Frontal cortex (tissue), 2 donors: ENCODE results near the genes PCNP and NFKBIZ.

- RAMPAGE, long total RNA: start-site peak on the plus strand at chr3:101574194-101574225, 1,411 and 143 reads in 2 replicates
Observed at GRCh38 chr3:101574118-101575219, at the start of gene PCNP. Gene PCNP, plus strand, starts transcription at chr3:101574180.

- RAMPAGE, long total RNA: no peak
Observed at GRCh38 chr3:101632154-101633651, 44.2 kb downstream of the ZBTB11 start.

GRCh38 chr3:101637703-101638954 is 38.8 kb downstream of the ZBTB11 start:
- RAMPAGE, long total RNA: no peak

DNA sequence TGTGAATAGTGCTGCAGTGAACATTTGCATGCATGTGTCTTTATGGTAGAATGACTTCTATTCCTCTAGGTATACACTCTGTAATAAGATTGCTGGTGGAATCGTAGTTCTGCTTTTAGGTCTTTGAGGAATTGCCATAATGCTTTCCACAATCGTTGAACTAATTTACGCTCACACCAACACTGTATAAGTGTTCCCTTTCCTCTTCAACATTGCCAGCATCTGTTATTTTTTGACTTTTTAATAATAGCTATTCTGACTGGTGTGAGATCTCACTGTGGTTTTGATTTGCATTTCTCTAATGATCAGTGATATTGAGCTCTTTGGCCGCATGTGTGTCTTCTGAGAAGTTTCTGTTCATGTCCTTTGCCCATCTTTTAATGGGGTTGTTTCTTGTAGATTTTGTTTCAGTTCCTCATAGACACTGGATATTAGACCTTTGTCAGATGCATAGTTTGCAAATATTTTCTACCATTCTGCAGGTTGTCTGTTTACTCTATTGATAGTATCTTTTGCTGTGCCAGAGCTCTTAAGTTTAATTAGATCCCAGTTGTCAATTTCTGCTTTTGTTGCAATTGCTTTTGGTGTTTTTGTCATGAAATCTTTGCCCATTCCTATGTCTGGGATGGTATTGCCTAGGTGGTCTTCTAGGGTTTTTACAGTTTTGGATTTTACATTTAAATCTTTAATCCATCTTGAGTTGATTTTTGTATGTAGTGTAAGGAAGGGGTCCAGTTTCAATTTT is 12.9 kb downstream of the NXPE3 start:
- RAMPAGE, long total RNA: no peak

- RAMPAGE, long total RNA: no peak
Observed at GRCh38 chr3:101828355-101828989, 20.8 kb upstream of the NFKBIZ start.

DNA sequence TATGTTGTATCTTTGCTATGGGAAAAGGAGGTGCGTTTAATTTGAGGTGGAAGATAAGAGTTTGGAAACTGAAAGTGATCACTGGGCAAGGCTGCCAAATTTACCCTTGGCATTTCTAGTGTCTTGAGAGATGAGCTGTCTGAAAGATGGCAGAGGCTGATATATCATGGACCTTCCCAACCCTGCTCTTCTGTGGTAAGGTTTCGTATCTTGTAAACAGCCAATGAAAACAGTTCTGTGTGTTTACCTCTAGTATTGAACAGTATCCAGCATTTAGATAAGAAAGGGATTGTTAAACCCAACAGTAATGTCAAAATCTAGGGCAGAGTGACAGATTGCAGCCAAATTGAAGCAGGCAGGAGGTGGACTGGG is 15.8 kb upstream of the NFKBIZ start:
- RAMPAGE, long total RNA: no peak

- RAMPAGE, long total RNA: no peak
Observed at GRCh38 chr3:101848816-101849781, at the start of gene NFKBIZ. Gene NFKBIZ, plus strand, starts transcription at chr3:101849514.

DNA sequence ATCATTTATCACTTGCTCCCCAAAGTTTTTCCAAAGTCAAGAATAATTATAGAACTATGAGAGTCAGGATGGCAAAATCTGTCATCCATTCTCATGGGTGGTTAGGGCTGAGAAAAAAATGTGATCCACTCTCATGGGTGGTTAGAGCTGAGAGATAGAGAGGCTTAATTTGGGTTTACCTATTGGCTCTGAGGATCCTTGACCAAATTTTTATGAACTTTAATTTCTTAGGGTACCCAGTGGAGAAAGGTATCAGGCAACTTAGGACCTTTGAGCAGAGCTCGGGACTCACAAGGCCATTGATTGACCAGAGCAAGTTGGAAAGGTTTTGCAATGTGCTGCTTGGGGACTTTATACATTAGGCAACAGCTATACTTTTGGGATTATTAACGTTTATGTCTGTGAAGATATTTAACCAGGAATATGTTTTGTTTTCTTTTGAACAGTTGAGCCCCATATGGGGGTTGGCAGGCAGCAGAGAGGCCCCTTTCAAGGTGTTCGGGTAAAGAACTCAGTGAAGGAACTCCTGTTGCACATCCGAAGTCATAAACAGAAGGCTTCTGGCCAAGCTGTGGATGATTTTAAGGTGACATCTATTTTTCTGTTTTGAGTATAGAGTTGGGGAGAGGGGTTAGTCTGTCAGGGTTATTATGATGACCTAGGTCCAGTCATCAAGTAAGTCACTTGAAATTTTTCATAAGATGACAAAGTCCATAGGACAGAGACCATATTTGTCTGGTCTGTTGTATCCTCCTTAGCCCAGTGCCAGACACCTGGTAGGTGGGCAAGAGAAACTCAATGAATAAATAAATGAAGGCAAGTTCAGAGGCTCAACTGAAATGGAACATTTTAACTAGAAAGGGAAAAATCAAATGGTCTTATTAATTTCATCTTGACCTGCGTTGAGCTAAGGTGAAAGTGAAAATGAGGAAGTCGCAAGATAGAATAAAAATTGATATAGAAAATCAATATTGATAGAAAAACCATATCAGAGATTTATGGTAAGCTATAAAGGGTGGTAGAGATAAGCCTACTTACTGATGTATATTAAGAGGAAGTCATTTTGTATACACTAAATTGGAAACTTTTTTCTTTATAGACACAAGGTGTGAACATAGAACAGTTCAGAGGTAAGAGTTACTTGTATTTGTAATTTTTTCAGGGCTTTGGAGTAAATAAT is 2.7 kb downstream of the NFKBIZ start:
- RAMPAGE, long total RNA: no peak

DNA sequence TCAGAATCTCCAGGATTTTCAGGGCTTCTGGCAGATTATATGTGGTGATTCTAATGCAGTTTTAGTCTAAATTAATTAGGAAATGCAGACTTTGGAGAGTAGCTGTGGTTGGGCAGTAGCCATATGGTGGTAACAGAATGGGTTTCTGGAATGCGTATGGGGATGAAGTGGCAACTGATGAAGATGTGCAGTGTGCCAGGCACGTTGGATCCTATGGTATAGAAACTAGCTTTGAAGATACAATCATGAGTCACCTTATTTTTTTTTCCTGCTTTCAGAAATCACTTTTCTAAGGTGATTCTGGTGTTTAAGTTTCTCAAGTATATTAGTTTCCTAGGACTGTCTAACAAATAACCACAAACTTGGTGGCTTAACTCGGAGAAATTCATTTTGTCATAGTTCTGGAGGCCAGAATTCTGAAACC is 14.6 kb downstream of the NFKBIZ start:
- RAMPAGE, long total RNA: no peak

GRCh38 chr3:102223214-102223576 is 211.6 kb upstream of the ZPLD1 start:
- RAMPAGE, long total RNA: no peak

- RAMPAGE, long total RNA: no peak
Observed at GRCh38 chr3:103295411-103295792, 860.6 kb downstream of the ZPLD1 start.

- RAMPAGE, long total RNA: no peak
Observed at GRCh38 chr3:104160435-104160915, 1206.2 kb upstream of the ALCAM start.

DNA sequence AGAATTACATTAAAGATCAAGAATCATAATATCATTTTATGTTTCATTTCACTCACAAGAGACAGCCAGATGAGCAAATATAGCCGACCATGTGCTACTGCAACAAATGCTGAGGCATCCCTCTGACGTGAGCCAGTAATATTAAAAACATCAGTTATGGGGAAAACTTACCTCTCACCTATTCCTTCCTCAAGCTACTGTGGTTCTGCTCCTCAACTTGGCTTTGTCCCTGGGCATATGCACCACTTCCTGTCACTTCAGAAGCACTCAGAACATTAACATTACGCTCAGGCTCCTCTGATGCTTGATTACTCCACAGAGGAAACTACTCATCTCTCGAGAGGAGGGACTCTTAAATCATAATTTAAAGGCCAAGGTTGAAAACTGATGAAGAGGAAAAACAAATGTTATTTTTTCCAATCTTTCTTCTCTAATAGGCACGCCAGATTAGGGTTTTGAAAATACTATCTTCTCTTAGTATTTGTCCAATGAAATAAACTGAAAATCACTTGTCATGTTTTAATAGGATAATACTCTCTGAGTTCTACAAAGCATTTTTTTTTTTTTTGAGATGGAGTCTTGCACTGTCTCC is 456.9 kb upstream of the ALCAM start:
- RAMPAGE, long total RNA: no peak

DNA sequence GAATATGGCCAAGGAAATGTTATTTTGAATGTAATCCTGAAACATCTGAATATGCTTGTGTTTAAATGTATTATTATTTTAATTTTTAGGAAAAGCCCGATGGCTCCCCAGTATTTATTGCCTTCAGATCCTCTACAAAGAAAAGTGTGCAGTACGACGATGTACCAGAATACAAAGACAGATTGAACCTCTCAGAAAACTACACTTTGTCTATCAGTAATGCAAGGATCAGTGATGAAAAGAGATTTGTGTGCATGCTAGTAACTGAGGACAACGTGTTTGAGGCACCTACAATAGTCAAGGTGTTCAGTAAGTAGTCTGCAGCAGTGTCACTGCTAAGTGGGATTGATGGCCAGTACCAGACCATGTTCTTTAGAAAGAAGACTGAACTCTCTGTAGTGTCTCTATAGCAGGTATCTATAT is 157.5 kb downstream of the ALCAM start:
- RAMPAGE, long total RNA: no peak

DNA sequence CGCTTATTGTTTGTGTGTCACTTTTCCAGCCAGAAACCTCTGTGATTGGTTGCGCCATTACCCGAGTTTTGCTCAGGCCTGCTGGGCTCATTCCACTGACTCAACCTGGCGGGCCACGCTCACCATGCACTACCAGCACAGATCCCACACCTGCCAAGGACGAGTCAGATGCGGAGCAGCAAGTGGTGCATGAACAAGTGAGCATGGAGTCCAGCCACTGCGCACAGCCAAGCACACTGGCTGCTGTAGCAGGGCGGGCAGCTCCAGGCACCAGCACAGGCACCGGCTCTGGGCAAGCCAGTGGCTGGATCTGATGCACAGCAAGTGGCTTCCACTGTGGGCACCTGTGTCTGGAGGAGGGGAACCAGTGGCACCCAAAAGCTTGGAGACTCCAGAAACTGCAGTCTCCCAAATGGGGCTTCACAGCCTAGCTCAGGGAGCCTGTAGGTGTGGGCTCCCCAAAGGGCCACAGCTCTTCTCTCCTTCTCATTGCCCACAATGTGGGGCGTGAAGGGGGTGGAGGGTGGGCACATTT is 110.3 kb downstream of the CBLB start:
- RAMPAGE, long total RNA: no peak

DNA sequence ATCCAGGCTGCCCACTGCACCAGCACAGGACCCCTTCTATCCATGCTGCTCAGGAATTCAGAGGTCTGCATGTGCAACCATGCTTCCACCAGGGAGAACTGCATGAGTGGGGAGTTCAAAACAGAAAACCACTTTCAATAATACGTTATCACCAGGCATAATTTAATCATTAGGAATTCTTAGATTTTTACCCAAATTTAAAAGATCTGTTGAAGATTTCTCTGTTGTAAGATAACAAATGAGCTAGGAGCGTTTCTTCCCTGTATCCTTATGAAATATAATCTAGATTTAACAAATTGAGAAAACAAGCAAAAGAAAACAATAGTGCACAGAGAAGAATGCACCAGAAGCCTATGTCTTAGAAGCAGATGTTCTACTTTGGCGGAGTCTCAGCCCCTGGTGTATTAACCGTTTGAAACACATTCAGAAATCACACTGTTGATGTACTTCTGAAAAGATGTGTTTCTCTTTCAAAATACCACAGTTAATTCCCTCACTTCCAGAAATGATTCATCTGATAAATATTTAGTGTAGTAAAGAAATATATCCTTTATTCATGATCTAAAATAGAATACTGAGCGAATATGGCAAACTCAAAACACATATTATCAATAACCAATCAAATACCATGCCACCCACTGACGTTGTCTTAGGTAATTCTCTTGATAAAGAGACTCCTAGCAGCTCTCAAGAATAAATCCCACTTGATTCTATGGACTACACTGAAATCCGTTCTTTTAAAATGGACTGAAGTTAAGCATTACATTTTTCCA is 77.7 kb downstream of the CBLB start:
- RAMPAGE, long total RNA: no peak

GRCh38 chr3:105853852-105854620 is 14.8 kb downstream of the CBLB start:
- RAMPAGE, long total RNA: no peak

DNA sequence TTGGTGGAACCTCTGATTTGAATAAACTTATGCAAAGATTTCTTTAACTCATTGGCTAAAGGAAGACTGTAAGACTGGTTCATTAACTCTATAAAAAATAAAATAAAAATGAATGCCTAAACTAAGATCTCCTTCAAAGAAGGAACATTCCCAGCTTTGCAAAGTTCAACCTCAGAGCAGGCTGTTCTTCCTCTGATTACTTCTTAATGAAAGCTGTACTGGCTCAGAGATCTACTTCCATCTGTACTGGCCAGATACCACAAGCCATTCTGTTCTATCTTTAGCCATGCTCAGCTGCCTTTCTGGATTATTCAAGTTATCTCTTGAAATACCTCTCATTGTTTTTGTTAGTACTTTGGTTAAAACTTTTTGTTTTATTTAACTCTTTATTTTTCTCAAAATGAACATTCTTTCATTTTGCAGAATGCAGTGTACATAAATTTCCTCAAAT is 537.4 kb upstream of the CCDC54 start:
- RAMPAGE, long total RNA: no peak

- RAMPAGE, long total RNA: no peak
Observed at GRCh38 chr3:106912857-106913786, 464.1 kb upstream of the CCDC54 start.

GRCh38 chr3:107068934-107069359 is 308.3 kb upstream of the CCDC54 start:
- RAMPAGE, long total RNA: no peak